Spleen (tissue), 7 donors: ENCODE measurements around the gene PTGIS.

DNA sequence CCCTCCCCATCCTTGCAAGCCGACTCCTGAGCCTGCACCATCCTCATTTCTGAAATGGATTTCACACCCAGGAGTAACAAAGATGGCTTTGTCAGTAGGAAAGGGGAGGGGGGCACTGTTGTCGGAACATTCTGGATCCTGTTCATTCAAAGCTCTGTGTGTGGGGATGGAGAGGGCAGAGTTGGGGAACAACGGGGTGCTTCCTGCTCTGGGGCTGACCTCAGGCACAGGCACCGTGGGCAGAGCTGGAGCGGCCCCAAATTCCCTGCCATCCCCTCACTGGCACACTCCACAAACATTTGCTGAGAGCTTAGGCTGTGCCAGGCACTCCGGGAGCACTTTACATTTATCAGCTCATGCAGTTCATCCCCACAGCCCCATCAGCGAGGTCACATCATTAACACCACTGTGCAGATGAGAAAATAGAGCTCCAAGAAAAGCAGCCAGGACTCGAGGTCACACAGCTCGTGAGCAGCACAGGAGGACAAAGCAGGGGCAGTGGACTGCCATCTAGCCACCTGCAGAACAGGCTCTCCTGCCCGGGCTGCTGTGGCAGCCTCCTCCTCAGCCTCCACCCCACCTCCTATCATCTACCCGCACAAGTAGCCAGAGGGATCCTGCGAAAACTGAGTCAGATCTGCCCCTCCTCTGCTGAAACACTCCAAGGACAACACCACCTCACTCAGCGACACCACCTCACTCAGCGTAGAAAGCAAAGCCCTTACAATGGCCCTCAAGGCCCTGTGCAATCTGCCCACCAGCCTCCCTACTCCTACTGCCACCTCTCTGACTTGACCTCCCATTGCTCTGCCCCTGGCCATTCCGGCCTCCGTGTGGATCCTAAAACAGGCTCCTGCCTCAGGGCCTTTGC, 19.6 kb downstream of the PREX1 start:
- PRO-cap, 4 experiments, result no peak in any of the 4 experiments
- RAMPAGE, long total RNA, 4 experiments, result no peak in any of the 4 experiments

DNA sequence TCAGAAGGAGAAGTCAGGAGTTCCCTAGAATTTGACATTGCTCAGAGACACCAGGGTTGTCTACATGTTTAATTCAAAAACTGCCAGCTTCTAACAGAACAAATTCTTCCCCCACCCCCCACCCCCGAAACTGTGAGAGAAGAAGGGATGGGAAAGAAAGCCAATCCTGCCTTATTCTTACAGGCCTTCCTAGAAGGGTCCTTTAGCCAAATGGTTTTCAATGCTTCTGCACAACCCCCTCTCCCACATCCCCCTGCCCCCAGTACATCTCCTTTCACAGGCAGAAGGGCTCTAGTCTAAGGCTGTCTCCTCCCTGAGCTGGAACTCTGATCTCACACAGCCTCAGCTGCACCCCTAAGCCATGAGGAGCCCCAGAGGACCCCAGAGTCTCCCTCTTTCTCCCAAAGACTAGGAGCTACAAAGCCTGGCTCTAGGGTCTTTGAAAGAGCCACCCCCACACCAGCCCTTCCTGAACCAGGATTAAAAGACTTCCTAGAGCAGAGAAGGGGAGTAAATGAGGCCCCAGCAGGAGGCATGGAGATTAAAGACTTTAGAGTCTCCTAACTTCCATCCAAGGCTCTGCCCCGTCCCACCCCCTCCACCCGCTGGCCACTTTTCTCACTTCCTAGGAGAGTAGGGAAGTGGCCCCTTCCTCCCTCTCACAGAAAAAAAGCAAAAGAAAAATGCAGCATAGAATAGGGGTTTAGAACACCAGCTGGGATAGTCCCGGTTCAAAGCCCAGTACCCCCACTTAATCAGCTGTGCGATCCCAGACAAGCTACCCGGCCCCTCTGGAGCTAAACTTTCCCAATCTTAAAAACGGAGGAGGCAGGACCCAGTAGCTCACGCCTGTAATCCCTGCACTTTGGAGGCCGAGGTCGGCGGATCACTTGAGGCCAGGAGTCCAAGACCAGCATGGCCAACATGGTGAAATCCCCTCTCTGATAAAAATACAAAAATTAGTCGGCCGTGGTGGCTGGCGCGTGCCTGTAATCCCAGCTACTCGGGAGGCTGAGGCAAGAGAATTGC, 1.7 kb downstream of the PREX1 start:
- PRO-cap, 4 experiments, result no peak in any of the 4 experiments
- RAMPAGE, long total RNA, 4 experiments, result no peak in any of the 4 experiments

DNA sequence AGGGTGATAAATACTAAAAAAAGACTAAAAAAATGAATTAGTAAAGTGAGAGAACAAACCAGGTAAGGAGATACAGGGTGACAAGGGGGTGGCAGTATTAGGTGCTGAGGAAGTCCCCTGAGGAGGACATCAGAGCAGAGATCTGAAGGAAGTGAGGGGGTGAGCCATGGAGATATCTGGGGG, 9.9 kb downstream of the ARFGEF2 start:
- PRO-cap, 4 experiments, result no peak in any of the 4 experiments
- RAMPAGE, long total RNA, 4 experiments, result no peak in any of the 4 experiments

- PRO-cap, 4 experiments, result no peak in any of the 4 experiments
- RAMPAGE, long total RNA, 4 experiments, result no peak in any of the 4 experiments
Measured at GRCh38 chr20:49424501-49425067, 57.9 kb downstream of the KCNB1 start.

DNA sequence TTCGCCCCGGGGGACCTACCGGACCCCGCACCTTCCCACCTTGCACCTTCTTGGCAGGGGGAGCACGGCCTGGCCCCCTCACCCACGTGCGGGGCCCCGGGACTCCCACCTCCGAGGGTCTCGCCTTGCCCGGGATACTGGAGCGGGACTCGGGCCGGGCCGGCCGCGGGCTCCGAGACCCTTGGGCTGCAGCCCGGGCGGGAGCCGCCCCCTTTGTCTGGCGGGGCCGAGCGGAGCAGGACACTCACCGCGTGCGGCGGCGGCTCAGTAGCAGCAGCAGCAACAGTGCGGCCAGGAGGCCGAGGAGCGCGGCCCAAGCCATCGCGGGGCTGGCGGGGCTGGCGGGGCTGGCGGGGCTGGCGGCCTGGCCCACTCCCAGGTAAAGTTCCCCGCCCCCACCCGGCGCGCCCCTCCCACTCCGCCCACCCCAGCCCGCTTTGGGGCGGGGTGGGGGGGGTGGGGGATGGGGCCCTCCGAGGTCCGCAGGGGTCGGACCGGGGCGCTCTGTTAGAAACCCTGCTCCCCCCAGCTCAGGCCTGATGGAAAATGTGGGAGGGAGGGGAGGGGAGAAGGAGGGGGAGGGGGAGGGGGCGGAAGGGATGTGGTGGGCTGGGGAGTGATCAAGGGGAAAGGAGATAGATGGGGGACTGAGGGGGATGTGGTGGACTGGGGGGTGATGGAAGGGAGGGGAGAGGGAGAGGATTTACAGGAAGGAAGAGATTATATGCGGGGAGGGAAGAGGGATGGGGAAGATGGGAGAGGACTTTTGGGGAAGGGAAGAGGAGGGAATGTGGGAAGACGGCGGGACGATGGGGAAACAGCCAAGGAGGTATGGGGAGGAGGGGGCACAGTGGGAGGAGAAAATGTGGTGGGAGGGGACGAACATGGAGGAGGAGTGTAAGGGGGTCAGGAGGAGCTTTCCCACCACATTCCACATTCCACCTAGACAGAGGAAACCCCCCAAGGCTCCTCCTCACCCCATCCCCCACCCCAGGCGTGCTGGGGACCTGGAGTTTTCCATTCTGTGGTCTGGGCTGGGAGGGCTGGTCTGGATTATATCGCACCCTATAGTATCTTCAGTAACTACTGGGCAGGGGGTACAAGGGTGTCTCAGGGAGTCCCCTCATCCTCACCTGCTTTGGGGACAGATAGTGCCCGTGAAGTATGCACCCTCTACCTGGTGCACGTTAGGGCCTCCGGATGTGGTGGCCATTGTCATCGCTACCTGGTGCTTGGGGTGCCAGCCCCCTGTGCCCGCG, at the start of gene PTGIS:
Gene PTGIS, minus strand, starts transcription at position 343 of the 1,259 bp plus-strand sequence.
- PRO-cap, 4 experiments, result no peak in any of the 4 experiments
- RAMPAGE, long total RNA, 4 experiments, result no peak in any of the 4 experiments

GRCh38 chr20:49584768-49585141, 16.8 kb upstream of the PTGIS start:
- PRO-cap, 4 experiments, result no peak in any of the 4 experiments
- RAMPAGE, long total RNA, 4 experiments, result no peak in any of the 4 experiments

GRCh38 chr20:49588225-49588695, 20.3 kb upstream of the PTGIS start:
- PRO-cap, 4 experiments, result no peak in any of the 4 experiments
- RAMPAGE, long total RNA, 4 experiments, result no peak in any of the 4 experiments

DNA sequence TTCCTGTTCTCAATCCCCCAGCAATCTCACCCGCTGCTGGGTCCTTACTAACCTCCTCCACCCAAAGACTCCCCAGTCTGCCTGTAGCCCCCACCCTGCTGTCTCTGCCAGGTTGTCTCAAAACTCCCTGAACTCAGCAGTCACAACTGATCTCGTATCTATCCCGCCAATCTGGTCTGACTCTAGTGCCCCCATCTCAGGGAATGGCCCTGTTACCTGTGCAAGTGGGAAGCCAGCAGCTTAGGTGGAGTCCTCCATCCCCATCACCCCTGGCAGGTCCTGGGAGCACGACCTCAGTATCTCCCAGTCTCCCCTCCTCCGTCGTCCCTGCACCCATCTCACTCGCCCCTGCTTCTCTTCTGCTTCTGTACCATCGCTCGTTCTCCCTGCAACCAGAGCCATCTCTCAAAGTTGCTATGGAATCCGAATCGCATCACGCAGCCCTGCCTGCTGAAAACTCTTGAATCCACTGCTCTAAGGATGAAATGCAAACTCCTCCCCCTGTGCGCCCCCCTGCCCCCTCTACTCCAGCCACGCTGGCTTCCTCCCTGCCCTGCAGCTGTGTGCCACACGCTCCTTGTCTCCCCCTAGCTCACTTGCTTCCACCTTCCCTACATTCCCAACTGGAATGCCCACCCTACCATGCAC, 63.9 kb upstream of the PTGIS start:
- PRO-cap, 4 experiments, result peak in 1 of 4 experiments; most common minus-strand start position 458 of the sequence (in 1)
- RAMPAGE, long total RNA, 4 experiments, result no peak in any of the 4 experiments

- PRO-cap, 4 experiments, result no peak in any of the 4 experiments
- RAMPAGE, long total RNA, 4 experiments, result no peak in any of the 4 experiments
Measured at GRCh38 chr20:49671962-49672624, 41.6 kb downstream of the B4GALT5 start.

- PRO-cap, 4 experiments, result no peak in any of the 4 experiments
- RAMPAGE, long total RNA, 4 experiments, result no peak in any of the 4 experiments
Measured at GRCh38 chr20:49682121-49682974, 31.3 kb downstream of the B4GALT5 start.

- PRO-cap, 4 experiments, result peak in 3 of 4 experiments; most common minus-strand start chr20:49712966 (in 2)
- RAMPAGE, long total RNA, 4 experiments, result no peak in any of the 4 experiments
Measured at GRCh38 chr20:49712852-49713061, 921 bp downstream of the B4GALT5 start.

DNA sequence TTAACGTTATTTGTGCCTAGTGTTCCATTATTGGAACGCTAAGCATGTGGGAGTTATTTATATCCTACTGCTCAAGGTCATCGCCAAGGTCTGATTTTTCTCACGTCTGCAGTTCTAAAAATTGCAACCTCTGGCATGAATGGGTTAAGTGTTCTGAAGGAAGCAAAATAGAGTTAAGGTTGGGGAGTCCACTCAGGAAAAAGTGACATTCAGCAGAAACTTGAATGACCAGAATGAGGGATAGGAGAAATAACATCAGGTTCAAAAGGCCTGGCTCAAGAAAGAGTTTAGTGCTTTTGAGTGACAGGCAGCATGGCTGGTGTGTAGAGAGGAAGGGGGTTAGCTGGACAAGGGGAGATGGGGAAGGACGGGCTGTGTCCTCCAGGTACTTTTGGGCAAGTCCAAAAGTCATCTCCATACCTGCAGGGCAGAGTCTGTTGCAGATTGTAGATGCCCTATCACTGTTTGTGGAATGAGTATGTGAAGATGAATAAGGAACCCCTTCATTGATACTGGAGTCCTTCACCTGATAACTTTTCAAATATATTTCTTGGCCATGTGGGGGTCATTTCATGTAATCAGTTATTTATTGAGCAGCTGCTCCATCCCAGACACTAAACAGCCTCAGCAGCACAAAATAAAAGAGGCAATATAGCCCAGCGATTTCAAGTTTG, 1.0 kb downstream of the SLC9A8 start:
- PRO-cap, 4 experiments, result no peak in any of the 4 experiments
- RAMPAGE, long total RNA, 4 experiments, result no peak in any of the 4 experiments

- PRO-cap, 4 experiments, result peak in 4 of 4 experiments; most common plus-strand start chr20:49887352 (in 2); most common minus-strand start chr20:49887421 (in 3)
- RAMPAGE, long total RNA, 4 experiments, result no peak in any of the 4 experiments
Measured at GRCh38 chr20:49887124-49887681, 28.1 kb downstream of the SPATA2 start.

- PRO-cap, 4 experiments, result no peak in any of the 4 experiments
- RAMPAGE, long total RNA, 4 experiments, result no peak in any of the 4 experiments
Measured at GRCh38 chr20:49893599-49894104, 21.7 kb downstream of the SPATA2 start.

GRCh38 chr20:49987660-49988451, 5.1 kb downstream of the SNAI1 start:
- PRO-cap, 4 experiments, result no peak in any of the 4 experiments
- RAMPAGE, long total RNA, 4 experiments, result no peak in any of the 4 experiments

DNA sequence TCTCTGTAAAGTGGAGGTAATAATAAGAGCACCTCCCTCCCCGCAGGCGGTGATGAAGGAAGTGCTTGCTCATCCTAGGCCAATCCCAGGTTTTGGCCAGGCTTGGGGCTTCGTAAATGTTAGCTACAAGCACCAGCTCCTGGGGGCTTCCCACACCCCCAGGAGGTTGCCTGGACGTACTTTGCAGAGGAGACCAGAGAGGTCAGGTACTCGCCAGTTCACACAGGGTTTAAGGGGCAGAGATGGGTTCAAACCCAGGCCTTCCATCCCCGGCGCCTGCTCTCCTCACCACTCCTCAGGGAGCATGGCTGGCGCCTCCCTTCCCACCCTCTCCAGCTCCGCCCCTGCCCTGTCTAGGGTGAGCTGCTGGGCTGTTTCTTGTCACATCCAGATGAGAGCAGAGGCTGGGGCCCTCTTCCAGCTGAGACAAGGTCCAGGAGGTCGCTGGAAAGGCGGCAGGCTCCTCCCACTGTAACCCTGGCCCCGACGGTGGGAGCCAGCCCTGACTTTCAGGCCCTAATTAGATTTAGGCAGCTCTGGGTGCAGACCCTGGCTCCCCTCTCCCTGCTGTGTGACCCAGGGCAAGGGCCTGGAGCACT, 33.1 kb downstream of the SNAI1 start:
- PRO-cap, 4 experiments, result no peak in any of the 4 experiments
- RAMPAGE, long total RNA, 4 experiments, result no peak in any of the 4 experiments

DNA sequence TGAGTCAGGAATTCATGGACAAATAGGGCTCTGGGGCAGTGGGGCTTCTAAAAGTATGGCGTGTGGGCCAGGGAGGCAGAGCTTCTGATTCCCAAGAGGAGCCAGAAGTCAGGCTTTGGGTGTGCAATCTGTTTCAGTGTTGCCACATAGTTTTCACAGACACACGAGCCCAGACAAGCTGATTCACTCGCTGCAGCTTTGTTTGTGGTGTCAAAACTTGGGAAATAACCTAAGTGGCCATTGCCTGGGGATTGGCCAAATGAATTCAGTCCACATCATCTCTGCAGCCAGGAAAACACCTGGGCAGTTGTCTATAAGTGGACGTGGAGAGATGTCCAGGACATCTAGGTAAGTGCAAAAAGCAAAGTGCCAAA, 9.1 kb downstream of the PEDS1 start:
- PRO-cap, 4 experiments, result no peak in any of the 4 experiments
- RAMPAGE, long total RNA, 4 experiments, result no peak in any of the 4 experiments

- PRO-cap, 4 experiments, result peak in 4 of 4 experiments; most common plus-strand start chr20:50172595 (in 2); most common minus-strand start chr20:50172682 (in 2)
- RAMPAGE, long total RNA, 4 experiments, result no peak in any of the 4 experiments
Measured at GRCh38 chr20:50171970-50172919, 18.4 kb upstream of the CEBPB start.

GRCh38 chr20:50273556-50274282, 83.1 kb downstream of the CEBPB start:
- PRO-cap, 4 experiments, result peak in 1 of 4 experiments; most common minus-strand start chr20:50274048 (in 1)
- RAMPAGE, long total RNA, 4 experiments, result no peak in any of the 4 experiments

DNA sequence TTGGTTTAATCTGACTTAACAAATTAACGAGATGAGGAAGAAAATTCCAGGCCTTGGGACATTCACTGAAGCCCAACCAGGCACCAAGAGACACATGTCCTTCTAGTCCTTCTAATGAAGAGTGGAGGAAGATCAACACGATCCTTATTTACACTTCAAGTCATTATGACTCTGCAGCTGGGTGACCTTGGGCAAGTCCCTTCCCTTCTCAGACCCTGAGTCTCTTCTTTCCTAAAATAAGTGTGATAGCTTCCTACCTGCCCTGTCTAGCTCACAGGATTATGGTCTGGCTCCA, 117.6 kb downstream of the CEBPB start:
- PRO-cap, 4 experiments, result no peak in any of the 4 experiments
- RAMPAGE, long total RNA, 4 experiments, result no peak in any of the 4 experiments